Osteocyte (in vitro differentiated cells): ENCODE results near the gene GALE.

DNA sequence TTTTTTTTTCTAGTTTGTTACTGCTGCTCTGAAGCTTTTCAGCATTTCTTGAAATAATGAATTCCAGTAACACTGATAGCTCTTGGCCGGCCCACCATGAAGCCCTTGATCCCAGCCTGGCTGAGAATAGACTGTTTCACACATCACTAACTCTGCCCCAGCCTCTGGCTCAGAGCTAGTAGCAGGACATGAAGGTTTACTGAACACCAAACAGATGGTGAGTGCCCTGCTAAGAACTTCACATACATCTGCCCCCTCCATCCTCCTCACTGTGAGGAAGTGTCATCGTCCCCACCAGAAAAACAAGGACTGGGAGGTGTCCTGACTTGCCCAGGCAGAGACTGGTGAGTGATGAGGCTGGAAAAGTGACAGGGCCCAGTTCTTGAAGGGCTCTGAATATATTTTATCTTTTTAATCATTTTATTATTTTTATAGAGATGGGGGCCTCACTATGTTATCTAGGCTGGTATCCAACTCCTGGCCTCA, 33.2 kb upstream of the ID3 start:
- PRO-cap, result no peak

DNA sequence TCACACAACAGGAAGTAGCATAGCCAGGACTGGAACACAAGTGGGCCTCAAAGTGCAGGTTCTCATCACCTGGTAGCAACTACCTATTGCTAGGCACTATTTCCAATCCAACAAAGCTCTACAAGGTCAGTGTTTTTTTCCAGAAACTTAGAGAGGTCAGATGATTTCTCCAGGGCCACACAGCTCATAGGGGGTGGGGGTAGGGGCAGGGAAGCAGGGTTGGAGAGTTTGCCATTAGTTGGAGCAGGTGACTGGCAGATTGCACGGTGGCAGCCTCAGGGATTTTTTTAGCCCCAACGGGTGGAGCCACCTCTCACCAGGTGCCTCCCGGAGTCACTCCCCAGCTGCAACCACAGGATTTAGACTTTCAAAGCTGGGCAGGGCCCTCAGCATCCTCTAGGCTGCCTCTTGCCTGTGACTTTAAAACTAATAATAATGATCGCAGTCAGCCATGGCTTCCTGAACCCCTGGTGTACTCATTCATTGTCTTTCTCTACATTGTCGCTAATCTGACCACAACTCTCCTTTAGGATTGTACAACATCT, 52.6 kb upstream of the ID3 start:
- PRO-cap, result no peak

GRCh38 chr1:23751115-23751845, 8.0 kb downstream of the ELOA start:
- PRO-cap, result no peak

- PRO-cap, result no peak
Observed at GRCh38 chr1:23758873-23760300, 16.1 kb downstream of the ELOA start.

- PRO-cap, result bidirectional peak, plus-strand start at chr1:23800932, minus-strand start at chr1:23800754
Observed at GRCh38 chr1:23800624-23801205, at the start of gene GALE. GALE (minus strand) TSS chr1:23800754.

DNA sequence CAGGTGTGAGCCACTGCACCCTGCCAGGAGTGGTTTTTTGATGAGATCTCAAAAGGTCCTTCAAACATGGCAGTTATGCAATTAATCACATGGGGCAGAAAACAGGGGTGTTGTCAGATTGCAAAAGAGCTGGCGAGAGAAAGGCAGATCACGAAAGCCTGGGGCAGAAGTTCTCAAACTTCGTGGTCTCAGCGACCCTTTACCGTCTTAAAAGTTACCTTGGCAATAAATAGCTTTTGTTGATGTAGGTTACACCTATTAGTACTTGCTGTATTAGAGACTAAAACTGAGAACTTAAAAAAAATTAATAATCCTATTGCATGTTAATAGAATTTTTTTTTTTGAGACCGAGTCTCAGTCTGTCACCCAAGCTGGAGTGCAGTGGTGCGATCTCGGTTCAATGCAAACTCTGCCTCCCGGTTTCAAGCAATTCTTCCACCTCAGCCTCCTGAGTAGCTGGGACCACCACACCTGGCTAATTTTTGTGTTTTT, 16.0 kb downstream of the CNR2 start:
- PRO-cap, result no peak

DNA sequence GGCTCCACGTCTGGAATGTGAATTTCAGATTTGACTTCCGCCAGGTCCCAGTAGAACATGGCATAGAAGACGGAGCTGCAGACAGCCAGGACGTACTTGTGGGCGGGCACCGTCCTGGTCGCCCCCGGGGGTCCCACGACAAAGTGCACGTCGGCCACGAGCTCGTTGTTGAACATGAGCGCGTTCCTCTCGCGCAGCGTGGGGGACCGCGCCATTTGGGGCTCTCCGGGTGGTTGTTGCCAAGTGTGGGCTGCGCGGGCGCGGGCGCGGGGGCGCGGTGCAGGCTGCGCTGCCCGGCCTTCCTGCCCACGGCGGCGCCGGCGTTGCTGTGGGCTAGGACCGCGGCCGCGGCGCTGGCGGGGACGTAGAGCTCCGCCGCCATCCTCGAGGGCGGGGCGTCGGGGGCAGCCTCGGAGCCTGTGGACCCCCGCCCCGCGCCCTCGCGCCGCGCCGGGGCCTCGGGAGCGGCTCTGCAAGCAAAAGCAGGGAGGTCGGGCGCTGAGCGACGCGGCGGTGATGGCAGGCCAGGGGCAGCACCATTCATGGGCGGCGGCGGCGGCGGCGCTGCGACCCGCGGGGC, 10.5 kb downstream of the CNR2 start:
- PRO-cap, result no peak

GRCh38 chr1:23908713-23909345, 4.3 kb downstream of the CNR2 start:
- PRO-cap, result no peak

GRCh38 chr1:23954847-23955702, 4.6 kb upstream of the PNRC2 start:
- PRO-cap, result no peak

DNA sequence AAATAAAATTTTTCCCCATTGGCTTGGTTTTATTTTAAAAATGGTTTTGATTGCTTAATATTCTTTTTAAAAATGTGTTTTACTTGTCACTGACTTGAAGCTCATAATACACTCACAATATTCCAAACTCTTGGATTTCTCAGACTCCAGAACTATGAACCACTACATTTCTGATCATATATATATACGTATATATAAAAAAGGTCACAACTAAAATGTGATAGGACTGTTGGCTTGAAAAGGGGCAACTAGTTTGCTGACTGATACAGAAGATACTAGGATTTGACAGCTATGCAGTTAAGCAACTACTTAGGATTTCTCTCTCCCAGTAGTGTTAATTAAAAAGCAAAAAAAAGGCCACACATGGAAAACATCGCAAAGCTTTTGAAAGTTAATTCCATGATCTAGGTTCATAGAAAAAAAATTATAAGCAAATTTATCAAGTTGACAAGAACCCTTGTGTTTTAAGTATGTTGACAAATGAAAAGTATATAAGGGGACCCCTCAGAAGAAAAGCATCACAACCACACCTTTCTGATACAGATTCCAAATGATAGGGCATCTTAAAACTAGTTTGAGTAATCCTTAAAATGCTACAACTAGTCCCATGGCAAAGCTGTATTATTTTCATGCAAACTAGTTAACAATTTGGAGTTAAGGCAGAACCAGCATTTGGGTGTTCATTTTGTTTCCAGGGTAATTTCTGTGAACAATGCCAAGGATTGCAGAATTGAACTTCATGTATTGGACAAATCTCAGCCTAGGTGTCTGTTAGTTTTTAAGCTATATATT, 4.0 kb downstream of the PNRC2 start:
- PRO-cap, result no peak

GRCh38 chr1:23979147-23980200, 653 bp downstream of the SRSF10 start:
- PRO-cap, result no peak

DNA sequence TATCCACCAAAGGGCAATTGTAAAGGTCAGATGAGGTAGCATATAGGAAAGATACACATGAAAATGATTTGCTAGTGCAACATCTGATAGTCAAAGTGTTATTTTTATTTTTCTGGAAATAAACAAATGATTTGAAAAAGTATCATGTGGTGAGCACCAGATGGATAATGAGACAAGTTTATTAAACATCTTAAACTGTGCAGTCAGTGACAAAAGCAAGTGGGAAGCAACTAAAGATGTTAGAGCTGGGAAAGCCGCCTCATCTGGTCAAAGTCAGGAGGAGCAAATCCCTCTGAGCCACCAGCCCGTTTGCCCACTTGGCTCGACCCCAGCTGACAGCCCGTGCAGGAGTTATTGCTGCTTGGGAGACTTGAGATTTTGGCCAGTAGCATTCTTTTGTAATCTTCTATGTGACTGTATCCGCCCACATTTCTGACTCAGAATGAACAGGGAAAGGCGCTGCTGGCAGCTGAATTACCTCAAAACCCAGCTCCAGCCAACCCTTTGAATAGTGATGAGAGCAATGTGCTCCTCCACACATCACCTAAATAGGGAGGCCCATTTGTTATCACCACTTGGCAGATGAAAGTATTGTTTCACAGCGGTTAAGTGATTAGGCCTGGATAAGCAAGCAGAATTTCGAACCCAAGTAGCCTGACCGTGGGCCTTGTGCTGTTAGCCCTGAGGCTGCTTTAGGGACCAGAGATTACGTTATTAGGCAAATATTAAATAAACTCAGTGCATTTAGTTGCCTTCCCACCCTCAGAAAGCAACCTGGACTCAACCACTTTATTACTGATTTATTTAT, 65.7 kb downstream of the MYOM3 start:
- PRO-cap, result no peak

- PRO-cap, result no peak
Observed at GRCh38 chr1:24107747-24108288, 4.1 kb downstream of the MYOM3 start.

DNA sequence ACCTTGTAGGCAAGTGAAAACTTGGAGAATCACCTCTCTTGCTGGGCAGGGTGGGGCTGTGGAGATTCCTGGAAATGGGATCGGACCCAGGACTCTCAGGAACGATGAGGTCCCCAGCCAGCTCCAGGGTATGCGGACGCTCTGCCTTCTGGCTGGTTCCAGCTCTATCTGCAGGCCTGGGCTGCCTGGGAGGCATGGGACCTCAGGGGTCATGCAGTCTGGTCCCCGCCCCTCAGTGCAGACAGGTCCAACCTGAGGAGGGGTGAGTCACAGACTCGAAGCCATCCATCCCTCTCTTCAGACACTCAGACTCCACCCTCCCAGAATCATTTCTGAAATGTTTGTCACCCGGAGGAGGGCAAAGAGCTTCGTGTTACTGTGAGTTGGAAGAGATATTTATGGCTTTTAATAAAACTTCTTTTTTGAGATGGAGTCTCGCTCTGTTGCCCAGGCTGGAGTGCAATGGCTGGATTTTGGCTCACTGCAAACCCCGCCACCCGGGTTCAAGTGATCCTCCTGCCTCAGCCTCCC, 5.8 kb upstream of the MYOM3 start:
- PRO-cap, result no peak

GRCh38 chr1:24186595-24187065, 459 bp downstream of the IFNLR1 start:
- PRO-cap, result no peak

- PRO-cap, result no peak
Observed at GRCh38 chr1:24199198-24199727, 12.2 kb upstream of the IFNLR1 start.

- PRO-cap, result no peak
Observed at GRCh38 chr1:24205900-24206508, 18.9 kb upstream of the IFNLR1 start.

- PRO-cap, result no peak
Observed at GRCh38 chr1:24216420-24216900, 29.4 kb upstream of the IFNLR1 start.

- PRO-cap, result unidirectional peak, minus-strand start at chr1:24322341
Observed at GRCh38 chr1:24322150-24322899, 3.2 kb downstream of the GRHL3 start.

DNA sequence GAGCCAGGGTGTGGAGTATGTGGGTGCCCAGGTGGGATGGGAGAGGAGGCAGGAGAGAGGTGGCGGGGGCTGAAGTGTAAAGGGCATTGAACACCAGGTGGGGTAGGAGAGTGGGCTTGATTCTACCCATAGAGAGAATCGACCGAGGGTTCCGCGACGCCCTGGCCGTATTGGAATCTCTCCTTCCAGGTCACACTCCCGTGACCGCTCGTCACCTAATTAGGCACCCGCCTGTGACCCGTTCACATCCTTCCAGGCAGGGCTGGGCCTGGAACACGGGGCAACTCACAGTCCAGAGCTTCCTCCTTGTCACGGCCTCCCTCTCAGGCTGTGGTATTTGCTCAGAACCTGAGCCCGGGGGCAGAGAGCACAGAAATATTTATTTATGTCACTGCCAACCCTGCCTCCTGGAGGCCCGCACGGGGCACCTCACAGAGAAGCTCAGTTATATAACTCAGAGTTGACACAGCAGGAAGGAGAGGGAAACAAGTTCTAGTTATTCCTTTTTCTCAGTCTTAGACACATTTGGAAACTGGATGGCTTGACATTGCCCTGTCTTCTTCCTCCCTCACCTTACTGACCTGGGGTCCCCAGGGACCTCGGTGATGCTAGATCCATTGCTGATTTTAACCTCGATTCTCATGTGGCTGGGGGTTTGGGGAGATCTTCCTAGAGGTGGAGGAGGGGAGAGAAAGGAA, 12.1 kb downstream of the NCMAP start:
- PRO-cap, result no peak